Umbilical cord (tissue), 2 donors: ENCODE measurements around the gene TRABD.

- RAMPAGE, long total RNA = no peak
Observed at GRCh38 chr22:48868016-48868386, 378.6 kb downstream of the TAFA5 start.

GRCh38 chr22:49051933-49052784, 562.8 kb downstream of the TAFA5 start:
- RAMPAGE, long total RNA = no peak

DNA sequence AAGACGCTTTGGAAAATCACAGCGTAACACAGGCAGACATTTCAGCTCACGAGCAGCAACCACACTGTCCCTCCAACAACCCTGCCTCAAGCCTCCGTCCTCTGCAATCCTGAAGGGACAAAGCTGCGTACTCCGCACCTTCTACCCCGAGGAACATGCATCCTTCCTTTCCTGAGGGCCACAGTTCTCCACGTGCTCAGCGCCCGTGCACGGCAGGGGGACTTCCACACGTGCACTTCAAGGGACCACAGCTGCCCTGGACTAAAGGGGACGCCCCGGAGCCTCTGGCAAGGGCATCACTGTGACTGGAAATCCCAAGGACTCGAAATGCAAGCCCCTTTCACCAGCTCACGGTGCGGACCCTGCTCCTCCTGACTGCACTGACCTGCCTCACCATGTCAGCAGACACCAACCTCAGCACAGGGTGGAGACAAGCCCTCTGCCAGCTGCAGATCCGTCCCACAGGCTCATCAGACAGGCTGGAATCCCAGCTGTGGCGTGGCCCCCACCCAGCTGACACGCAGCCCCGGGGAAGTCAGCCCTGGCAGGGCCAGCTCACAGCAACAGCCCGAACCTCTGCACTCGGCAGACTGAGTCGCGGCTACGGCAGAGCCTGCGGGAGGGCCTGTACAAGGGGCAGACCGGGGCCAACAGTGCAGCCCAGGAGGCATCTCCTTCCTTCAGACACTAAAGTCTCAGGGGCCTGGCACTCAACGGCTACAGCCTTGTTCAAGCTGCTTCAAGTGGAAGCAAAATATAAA, 36.8 kb downstream of the BRD1 start:
- RAMPAGE, long total RNA = no peak

DNA sequence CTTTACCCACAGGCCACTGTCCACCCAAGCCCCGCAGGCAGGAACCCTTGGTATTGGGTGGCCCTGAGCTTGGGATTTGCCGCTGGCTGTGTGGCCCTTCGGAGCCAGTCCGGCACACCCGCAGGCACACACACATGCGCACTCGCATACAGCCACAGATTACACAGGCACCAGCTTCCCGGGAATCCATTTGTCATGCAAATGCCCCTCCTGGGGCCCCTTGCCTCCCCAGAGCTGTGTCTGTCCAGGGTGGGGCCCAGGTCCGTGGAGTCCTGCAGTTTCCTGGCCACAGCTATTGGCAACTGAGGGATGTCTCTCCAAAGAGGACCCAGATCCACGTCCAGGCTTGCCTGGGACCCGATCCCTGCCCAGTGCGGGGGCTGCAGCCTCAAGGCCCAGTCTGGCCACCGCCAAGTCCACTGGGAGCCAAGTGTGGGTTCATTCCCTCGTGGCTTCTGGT, 13.5 kb upstream of the PIM3 start:
- RAMPAGE, long total RNA = no peak

DNA sequence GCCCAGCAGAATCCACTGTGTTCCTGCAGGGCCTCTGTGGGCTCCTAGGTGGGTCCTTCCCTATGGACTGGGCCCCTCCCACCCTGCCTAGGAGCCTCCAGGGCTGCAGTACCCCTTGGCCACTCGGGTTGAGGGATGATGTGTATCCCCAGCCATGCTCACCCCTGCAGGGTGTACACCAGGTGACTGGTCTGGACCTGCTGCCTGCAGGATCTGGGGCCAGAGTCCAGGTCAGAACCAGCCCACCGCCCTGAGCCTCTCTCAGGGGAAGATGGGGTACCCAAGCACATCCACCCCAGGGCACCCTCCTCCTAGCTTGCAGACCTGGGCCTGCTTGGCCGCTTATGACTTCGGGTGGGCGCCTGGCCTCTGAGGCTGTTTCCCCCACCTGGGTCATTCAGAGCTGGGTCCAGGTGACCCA, 5.7 kb downstream of the PIM3 start:
- RAMPAGE, long total RNA = no peak

GRCh38 chr22:49970394-49970726, 9.8 kb downstream of the PIM3 start:
- RAMPAGE, long total RNA = no peak

- RAMPAGE, long total RNA = no peak
Observed at GRCh38 chr22:49996111-49996617, 16.4 kb downstream of the IL17REL start.

DNA sequence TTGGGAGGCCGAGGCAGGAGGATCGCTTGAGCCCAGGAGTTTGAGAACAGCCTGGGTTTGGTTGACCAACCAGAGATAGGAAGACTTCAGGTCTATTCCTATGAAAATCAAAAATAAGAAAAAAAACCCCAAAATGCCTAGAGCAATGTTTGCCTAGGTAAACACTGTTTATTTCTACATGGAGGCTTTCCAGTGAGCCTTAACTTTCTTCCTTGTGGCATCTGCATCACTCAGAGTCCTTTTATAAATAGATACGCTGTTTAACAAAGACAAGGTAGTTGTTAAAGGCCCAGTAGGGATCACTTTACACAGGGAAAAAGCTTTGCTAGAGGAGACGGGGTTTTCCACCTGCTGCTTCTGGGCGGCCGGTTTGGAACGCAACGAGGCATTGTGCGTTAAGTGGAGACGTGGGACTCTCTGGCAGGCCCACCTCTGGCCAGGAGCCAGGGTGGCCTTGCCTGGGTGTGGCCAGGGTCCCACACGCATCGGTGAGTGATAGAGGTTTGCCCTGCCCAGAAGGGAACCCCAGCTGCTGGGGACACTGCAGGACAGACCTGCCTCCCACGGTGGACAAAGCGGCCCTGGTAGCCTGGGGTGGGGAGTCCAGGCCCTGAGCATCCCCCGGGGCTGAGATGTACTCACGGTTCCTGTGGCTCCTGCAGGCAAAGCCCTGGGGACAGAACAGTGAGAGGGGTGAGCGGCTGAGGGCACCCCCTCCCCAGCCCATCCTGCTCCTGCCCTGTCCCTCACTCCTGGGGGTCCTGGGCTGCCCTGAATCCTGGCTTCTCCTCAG, 4.4 kb downstream of the IL17REL start:
- RAMPAGE, long total RNA = no peak

DNA sequence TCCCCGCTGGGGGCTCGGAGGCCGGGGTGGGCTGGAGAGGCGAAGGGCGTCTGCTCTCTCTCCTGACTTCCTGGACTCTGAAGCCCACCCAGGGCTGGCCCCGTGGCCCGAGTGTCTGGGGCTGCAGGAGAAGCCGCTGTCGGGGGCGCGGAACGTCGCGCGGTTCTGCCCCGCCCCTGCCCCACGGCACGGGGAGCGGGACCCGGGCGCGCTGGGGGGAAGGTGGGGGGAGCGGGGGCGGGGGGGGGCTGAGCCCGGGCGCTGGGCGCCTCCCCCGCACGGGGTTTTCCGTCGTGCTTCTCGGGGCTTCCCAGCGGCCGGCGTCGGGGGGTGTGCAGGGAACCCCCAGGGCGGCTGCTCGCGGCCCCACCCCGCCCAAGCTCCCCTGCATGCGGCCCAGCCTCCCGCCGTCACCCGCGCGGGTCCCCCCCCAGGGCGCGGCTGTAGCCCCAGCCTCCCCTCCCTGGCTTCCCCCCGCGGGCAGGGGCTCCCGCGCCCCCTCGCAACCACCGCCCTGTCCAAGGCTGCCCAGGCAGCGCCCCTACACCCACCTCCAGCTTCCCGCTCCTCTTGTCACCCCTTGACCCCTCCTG, 1.9 kb downstream of the IL17REL start:
- RAMPAGE, long total RNA = no peak

GRCh38 chr22:50060252-50060803, 24.9 kb downstream of the MLC1 start:
- RAMPAGE, long total RNA = no peak

GRCh38 chr22:50119647-50120342, 30.0 kb downstream of the MOV10L1 start:
- RAMPAGE, long total RNA = no peak

DNA sequence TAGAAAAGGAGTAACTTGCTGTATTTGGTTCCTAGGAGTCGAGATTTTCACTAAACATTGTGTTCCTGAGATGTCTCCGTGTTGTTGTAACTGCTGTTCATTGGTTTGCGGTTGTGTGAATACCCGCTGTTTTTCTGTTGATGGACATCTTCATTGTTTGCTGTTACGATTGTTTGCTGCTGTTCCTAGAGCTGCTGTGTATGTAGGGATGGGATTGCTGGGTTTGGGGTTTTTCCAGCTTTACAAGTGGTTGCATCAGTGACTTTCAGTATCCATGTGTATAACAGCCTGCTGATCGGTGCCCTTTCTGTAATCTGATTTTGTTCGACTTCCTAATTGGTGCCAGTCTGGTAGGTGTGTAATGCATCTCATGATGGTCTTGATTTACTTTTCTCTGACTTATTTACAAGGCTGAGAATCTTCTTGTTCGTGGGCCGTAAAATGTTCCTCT, 39.6 kb downstream of the MOV10L1 start:
- RAMPAGE, long total RNA = no peak

DNA sequence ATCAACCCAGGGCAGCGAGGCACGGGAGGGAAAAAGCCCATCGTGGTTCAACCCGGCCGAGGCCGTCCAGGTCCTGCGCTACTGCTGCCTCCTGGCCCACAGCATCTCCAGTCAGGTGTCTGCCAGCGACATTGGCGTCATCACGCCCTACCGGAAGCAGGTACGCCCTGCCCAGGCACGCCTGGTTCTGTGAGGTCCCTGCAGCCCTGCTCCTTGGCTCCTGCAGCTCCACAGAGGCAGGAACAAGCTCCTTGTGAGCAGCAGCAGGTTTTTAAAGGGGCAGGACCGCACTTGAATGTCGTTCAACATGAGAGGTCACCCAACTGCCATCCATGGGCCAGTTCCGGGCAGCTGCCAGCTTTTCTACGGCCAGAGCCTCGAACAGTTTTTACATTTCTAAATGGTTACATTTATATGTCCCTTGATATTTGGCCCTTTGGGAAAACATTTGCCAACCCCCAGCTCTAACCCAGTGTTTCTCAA, 12.4 kb upstream of the PANX2 start:
- RAMPAGE, long total RNA = no peak

DNA sequence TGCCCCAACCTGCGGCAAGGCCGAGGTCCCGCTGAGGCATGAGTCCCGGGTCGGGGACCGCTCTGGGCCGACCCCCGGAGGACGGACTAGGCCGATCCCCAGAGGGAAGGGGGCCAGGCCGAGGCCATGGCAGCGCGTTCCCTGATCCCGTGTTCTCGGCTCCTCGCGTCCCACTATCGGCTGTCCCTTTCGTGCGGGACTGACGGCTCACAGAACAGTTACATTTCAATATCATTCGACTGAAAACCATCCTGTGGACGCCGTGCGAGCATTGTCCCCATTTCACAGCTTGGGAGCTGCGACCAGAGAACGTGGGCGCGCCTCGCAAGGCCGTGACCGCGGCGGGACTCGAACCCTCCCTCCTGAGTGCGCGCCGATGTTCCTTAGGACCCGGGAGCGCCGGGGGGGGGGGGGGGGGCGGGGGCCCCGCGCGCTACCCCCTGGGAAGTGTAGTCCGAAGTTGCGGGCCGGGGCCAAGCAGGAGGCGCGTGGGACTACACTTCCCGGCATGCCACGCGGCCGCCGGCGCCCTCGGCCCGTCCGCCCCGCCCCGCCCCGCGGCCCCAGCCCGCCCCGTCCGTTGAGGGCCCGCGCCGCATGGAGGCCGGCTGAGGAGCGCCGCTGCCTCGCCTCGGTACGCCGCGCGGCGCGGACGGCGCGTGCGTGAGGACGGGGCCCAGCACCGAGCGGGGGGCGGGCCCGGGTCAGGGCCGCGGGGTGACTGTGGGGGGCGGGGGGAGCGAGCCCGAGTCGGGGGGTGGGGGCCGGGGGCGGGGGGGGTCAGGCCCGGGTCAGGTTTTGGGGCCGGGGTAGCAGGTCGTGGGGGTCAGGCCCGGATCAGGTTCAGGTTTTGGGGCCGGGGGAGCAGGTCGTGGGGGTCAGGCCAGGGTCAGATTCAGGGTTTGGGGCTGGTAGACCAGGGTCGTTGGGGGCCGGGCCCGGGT, at the start of gene TRABD:
Gene TRABD, plus strand, starts transcription at position 571 of the 944 bp plus-strand sequence.
- RAMPAGE, long total RNA = no peak

GRCh38 chr22:50217898-50219065, 17.5 kb downstream of the SELENOO start:
- RAMPAGE, long total RNA = no peak

GRCh38 chr22:50219066-50219717, 18.4 kb downstream of the SELENOO start:
- RAMPAGE, long total RNA = no peak

GRCh38 chr22:50282183-50282809, 12.1 kb upstream of the MAPK11 start:
- RAMPAGE, long total RNA = no peak

- RAMPAGE, long total RNA = no peak
Observed at GRCh38 chr22:50305589-50306851, 1.4 kb downstream of the PLXNB2 start.

DNA sequence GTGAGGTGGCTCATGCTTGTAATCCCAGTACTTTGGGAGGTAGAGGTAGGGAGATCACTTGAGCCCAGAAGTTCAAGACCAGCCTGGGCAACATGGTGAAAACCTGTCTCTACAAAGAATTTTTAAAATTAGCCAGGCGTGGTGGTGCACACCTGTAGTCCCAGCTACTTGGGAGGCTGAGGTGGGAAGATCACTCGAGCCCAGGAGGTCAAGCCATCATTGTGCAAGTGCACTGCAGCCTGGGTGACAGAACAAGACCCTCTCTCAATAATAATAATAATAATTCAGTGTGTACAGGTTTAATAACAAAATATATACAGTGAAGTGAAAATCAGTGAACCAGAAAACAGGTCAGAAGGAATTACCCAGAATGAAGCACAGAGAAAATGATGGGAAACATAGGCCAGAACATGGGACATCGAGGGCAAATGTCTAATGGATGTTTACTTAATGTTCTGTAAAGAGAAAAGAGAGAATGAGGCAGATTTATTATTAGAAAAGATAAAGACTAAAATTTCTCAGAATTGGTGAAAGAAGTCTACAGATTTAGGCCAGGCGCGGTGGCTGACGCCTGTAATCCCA, 34.1 kb downstream of the PPP6R2 start:
- RAMPAGE, long total RNA = no peak

DNA sequence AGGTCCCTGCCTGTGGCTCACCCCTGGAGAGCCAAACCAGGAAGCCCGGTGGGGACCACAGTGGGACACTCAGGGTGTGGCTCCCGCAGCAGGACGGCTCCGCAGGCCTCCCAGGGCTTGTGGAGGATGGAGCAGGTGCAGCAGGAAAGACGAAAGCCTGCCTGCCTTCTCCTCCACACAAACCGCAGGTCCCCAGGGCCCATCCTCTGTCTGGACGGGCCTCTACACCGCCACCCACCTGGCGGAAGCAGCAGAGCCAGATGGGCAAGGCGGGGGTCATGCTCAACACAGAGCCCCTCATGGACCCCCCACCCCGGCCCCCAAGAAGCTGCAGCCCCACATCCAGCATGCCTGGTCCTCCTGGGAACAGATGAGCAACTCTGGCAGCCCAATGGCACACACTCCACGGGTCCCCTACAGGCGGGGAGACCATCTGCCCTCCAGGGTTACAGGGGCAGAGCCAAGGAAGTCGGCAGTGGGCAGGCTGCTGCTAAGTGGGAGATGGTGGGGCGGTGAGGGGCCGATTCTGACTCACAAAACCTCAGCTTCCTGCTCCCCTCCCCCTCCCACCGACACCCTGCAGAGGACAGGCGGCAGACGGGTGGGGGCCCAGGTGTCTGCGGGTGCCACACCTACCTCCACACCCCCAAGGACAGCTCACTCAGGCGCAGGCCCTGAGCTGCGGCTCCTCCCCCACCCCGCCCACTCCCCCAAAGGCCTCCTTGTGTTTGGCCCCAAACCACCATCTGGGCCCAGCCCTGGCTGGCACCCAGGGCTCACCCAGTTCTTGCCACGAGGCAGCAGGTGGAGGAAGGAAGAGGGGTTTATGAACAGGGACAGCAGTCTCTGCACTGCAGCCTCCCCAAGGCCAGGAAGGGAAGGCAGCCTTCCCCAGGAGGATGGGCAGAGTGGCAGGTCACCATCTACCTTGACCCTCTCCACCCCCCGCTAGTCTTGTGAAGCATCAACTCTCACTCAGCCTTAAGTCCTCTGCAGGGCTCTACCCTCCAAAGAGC, 5.1 kb downstream of the SBF1 start:
- RAMPAGE, long total RNA = no peak